Ascending aorta (tissue), 1 donor: Measurements from ENCODE around the gene DHTKD1.

DNA sequence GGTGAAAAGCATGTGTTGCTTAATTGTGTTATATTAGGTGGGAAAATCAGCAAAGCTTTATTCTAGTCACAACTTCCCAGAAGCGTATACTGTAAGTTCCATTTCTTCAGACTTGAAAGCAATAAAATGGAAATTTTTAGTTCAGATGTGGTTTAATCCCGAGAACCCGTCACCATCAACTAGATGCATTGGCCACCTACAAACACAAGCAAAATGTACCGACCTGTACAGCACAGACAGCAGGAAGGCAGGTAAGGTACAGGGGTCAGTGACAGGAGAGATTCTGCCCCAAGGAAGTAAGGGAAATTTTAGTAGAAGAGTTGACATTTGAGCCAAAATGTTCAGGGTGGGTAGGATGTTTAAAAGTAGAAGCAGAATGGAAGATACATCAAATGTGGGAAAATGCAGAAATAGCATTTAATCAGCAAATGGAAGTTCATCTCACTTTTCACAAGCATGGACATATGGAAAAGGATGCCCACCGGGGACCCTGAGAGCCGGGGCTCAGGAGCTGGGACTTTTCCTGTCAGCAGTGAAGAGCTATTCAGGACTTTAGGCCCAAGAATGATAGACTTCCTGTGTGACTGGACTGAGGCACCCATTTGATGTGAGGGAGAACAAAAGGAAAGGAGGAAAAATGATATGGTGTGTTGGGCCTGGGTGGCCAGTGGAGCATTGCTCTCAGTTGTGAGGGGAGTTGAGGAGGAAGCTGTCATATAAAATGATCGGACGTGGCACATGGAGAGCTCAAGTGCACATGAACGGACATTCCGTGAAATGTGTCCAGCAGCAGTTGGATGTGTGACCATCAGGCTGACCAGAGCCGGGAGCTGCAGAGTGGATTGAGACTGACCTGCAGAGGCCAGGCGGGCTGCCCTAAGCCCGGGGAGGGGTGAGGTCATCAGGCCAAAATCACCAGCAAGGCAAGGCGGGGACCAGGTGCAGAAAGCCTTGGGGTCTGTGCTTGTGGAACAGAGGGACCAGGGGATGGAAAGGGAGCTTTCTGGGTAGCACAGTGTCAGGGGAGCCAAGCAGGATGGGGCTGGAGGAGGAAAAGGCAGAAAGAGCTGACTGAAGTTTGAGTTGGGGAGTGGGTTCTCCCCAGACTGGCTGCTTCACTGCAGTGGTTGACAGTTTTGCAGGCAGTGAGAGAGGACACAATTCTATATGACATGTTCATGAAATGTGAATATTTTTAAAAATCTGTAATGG, 279.2 kb downstream of the CELF2 start:
- PRO-cap = no peak

- PRO-cap = no peak
Observed at GRCh38 chr10:11300455-11300889, 282.8 kb downstream of the CELF2 start.

GRCh38 chr10:11326227-11326557, 285.3 kb downstream of the USP6NL start:
- PRO-cap = no peak

- PRO-cap = no peak
Observed at GRCh38 chr10:11336458-11337212, 274.8 kb downstream of the USP6NL start.

- PRO-cap = no peak
Observed at GRCh38 chr10:11448679-11449115, 162.8 kb downstream of the USP6NL start.

DNA sequence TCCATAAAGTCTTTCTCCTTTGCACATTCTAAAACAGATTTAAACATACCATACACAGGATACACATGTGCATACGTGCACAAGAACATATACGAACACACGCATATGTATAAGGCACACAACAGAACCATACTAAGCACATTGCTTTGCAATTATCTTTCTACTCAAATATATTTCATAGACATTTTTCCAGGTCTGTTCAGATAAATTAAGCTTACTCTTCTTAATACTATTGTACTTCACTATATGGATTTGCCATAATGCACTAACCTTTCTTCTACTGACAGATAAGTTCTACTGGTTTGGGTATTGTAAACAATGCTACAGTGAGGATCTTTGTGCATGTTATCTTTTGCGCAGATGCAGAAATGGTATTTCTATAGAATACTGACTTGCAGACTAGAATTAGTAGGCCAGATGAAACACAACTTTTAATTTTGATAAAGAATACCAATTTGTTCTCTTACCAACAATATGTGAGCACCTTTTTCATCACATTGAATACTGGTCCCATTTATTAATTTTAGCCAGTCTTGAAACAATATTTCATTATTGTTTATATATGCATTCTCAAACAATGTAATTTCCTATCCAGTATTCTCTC, 50.0 kb downstream of the USP6NL start:
- PRO-cap = no peak

GRCh38 chr10:11596616-11597648, 14.5 kb downstream of the USP6NL start:
- PRO-cap = no peak

GRCh38 chr10:11607864-11608757, 3.3 kb downstream of the USP6NL start:
- PRO-cap = no peak

GRCh38 chr10:11610276-11610526, 1.2 kb downstream of the USP6NL start:
- PRO-cap = no peak

DNA sequence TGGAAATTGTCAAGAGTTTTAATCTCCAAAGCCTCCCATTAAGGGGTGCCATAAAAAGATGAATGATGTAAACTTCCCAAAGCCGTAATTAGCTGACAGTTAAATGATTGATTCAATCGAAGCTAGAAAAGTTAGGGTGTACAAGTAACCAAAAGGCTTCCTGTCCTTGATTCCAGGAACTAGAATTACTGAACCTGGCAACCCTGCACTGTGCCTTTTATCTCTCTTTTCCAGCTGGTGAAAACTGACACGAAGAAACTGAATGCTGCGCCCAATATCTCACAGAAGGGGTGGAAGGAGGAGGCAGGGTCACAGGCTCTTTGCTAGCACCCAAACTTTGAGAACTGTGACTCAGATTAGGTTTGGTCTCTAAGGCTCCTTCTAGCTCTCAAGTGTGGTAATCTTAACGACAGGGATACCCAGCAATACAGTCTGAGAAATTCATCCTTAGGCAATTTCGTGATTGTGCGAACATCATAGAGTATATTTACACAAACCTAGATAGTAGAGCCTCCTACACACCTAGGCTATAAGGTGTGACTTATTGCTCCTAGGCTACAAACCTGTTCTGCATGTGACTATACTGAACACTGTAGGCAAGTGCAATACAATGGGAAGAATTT, 1.0 kb upstream of the USP6NL start:
- PRO-cap = no peak

- PRO-cap = no peak
Observed at GRCh38 chr10:11825499-11826552, 2.7 kb downstream of the PROSER2 start.

GRCh38 chr10:11898048-11899008, 75.2 kb downstream of the PROSER2 start:
- PRO-cap = no peak

GRCh38 chr10:11916041-11916404, 92.9 kb downstream of the PROSER2 start:
- PRO-cap = no peak

- PRO-cap = bidirectional peak, plus-strand start at chr10:12068954, minus-strand start at chr10:12068742
Observed at GRCh38 chr10:12068344-12069140, at the start of gene DHTKD1. TSS of gene DHTKD1 (plus strand) at chr10:12068954.

GRCh38 chr10:12193046-12193747, 2.5 kb downstream of the NUDT5 start:
- PRO-cap = no peak

DNA sequence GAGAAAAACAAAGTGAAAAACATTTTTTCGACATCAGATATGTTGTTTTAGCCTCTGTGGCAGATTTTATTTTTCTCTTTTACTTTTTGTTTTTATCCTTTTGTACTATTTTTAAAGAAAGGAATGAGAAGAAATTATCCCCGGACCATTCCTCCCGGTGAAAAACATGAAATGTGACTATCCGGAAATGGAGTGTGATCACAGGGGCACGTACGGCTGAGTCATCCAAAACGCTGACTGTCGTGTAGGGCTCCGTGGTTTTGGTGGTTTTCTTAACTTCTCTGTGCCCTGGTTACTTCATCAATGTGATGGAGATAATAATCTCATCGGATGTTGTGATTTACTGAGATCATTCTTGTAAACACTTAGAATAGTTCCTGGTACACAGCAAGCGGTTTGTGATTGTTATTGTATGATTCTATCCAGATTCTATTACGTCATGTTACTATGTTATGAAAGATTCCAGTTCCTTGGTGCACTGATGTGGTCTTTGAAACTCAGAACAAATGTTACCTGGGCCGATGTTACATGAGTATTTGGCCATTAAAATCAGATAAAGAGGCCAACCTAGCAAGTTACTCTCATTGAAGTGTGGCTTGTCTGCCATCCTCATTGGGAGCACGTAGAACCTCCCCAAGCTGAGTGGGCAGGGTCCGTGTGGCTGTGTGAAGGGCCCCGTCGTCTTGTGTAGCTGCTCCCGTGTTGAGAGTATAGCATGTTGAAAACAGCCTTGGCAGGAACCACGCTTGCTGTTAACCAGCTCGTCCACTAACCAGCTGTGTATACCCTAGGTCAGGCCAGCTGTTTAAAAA, 99.5 kb downstream of the CAMK1D start:
- PRO-cap = no peak

- PRO-cap = no peak
Observed at GRCh38 chr10:12529689-12530596, 180.6 kb downstream of the CAMK1D start.

- PRO-cap = no peak
Observed at GRCh38 chr10:12539212-12540194, 190.2 kb downstream of the CAMK1D start.

DNA sequence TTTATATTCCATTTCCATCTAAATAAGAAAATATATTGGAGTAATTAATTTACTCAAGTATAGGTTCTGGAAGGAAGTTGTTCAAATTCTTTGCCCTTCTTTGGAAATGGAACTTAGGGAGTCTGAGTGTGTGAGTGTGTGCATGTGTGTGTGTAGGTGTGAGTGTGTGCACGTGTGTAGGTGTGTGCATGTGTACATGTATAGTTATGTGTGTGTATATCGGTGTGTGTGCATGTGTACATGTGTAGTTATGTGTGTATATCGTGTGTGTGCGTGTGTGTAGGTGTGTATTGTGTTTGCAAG, 265.9 kb downstream of the CAMK1D start:
- PRO-cap = no peak

DNA sequence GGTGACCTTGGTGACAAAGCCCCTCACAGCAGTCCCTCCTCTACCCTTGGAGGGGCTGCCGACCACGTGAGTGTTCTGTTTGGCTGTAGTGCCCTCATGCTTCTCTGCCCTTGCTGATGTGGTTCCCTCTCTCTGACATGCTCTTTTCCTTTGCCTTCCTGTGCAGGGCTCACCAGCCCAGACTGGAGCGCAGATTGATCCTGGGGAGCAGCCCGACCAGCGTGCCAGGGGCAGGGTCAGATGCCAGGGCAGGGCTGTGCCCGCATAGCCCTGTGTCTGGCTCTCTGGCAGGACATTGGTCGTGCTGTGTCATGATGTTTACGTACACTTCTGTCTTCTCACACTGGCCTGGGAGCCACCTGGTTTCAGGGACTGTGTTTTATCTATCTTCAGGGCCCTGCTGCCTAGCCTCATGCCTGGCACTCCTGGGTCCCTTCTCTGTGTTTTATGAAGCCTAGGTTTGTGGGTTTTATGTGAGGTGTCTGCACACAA, 300.8 kb downstream of the CAMK1D start:
- PRO-cap = no peak